Thoracic aorta endothelial cell (primary cell): Measurements from ENCODE around the gene CLDN11.

DNA sequence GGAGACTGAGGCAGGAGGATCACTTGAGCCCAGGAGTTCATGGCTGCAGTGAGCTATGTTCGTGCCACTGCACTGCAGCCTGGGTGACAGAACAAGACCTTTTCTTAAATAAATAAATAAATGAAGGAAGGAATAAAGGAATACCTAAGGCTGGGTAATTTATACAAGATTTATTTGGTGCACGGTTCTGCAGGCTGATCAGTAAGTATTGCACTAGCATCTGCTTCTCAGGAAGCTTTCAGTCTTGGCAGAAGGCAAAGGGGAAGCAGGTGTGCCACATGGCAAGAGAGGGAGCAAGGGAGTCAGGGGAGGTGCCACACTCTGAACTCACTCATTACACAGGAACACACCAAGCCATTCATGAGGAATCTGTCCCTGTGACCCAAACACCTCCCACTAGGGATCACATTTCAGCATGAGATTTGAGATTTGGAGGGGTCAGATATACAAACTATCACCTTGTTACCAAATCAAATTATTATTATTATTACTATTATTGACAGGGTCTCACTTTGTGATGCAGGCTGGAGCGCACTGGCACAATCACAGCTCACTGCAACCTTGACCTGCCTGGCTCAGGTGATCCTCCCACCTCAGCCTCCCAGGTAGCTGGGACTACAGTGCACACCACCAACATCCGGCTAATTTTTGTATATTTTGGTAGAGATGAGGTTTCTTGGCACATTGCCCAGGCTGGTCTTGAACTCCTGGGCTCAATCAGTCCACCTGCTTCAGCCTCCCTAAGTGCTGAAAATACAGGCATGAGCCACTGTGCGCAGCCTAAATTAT is 56.5 kb downstream of the PRKCI start:
- CAGE, long polyA plus RNA, result no peak

GRCh38 chr3:170355767-170356266 is 1.7 kb upstream of the SKIL start:
- CAGE, long polyA plus RNA, result no peak

DNA sequence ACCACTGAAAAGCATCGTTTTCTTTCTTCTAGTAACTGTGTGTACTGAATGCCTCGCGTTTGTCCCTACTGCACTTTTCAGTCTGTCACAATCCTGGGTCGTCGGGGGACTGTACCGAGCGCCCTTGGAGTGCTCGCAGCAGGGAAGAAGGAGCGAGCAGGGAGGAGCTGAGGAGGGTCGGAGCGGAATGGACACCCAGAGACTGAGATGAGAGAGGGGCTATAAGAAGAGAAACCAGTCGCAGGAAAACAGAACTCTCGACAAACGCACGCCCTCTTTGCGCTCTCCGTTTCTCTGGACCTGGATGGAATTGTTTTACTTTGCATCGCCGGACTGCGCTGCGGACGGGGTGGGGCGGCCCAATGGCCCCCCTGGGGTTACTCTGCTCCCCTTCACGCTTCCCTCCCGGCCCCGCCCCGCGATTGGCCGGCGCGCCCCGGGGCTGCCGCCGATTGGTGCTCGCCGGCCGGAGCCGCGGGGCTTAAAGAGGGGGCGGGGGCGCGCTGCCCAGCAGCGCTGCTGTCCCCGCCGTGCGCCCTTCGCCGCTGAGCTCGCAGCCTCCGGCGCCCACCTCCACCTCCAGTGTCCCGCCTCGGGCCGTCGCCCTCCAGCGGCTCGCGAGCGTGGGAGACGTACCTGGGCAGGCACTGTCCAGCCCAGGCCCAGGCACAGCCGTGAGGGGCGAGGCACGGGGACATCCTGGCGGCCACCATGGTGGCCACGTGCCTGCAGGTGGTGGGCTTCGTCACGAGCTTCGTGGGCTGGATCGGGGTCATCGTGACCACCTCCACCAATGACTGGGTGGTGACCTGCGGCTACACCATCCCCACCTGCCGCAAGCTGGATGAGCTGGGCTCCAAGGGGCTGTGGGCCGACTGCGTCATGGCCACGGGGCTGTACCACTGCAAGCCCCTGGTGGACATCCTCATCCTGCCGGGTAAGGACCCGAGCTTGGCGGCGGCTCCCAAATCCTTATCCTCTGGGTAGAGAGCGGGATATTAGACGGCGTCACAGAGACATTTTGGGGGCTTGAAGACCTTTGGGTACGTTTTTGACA is at the start of gene CLDN11:
Gene CLDN11, plus strand, starts transcription at position 513 of the 1,057 bp plus-strand sequence.
- CAGE, long polyA plus RNA, result no peak

DNA sequence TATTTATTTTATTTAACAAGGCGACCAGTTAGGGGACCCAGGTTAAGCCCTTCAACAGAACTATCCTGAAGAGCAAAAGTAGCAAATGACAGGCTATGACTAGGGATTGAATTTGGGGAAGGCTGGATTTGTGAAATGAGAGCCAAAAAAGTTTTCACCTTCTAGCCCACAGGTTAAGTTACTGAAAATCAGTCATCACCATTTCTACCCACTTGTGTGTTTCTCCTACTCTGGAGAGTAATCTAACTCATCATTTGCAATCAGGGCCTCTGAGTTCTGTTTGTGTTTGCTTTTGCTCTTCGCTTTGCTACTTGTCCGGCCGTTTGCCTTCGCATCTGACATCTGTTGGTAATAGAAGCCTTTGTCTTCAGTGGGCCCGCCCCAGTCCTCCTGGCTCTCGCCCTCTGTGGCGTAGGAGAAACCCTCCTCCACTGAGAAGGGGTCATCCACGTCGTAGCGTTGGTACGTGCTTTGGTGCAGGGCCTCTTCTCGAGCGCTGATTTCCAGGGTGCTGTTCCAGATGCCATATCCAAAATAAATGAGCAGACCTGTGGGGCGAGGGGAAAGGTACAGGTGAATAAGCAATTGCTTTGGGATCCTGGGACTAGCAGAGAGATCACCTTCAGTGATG is 48.3 kb downstream of the CLDN11 start:
- CAGE, long polyA plus RNA, result no peak

DNA sequence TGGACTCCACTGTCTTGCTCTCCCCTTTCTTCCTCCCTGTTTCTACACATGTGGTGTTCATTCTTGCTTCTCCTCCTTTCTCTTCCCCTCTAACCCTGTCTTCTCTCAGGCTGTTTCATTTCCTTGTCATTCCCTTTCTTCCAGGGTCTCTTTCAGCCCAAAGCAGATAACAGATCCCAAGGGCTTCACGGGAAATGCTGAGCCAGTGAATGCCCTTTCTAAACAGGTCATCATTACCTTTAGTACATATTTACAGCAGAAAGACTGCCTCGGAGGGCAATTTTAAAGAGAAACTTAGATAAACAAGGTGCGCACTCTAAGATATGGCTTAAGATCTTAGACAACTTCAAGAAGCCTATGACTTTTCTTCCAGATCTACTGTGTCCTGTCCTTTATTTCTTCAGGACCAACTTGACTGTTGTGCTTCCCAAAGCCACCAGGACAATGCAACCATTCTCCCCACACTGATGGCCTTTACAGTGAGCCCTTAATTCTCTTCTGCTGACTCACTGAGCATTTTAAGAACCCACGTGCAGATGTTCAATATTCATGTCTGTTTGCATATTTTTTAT is 103.1 kb upstream of the SLC2A2 start:
- CAGE, long polyA plus RNA, result no peak

GRCh38 chr3:171261360-171261945 is 198.8 kb downstream of the TNIK start:
- CAGE, long polyA plus RNA, result no peak

- CAGE, long polyA plus RNA, result no peak
Measured at GRCh38 chr3:171429475-171430293, 30.5 kb downstream of the TNIK start.

DNA sequence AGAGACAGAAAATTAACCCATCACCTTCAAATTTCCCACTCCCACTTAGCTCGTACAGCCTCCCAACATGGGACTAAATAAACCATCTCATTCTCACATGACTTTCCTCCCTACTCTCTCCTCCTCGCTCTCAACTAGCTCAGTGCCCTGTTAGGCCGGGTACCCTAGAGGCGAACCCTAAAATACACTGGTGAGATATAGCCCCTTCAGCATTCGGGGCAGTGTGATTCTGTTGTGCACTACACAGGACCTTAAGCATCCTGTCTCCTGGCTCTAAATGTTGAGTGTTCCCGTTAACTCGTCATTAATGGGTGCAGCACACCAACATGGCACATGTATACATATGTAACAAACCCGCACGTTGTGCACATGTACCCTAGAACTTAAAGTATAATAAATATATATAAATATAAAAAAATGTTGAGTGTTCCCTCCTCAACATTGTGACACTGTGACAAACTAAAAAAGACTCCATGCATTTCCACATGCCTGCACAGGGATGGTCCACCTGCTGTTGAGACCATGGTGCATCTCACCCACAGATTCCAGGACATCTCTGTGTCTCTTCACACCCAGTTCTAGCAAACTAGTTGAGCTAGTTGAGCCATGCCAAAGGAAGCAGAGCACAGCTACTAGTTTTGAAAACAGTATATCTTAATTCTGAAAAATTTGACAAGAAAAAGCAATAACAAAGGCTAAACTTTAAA is 85.3 kb downstream of the PLD1 start:
- CAGE, long polyA plus RNA, result no peak

DNA sequence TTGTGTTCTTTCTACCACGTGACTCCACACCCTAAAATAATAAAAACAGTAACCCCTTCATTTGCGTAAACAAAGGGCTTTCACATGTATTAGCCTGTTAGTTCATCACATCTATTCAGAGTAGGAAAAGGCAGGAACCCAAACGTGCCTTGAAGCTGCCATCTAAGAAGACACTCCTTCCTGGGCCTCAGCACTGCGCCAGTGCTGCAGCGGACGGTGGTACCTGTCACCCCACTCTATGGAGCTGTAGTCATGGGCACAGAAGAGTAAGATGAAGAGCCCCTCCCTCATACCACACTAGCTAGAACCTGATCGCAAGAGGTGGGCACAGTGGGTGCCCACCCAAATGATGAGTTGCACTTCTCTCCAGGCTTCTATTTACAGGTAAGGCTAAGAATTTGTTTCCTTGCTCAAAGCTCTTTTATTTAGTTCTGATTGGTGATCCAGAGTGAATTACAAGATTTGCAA is 34.2 kb downstream of the PLD1 start:
- CAGE, long polyA plus RNA, result no peak

DNA sequence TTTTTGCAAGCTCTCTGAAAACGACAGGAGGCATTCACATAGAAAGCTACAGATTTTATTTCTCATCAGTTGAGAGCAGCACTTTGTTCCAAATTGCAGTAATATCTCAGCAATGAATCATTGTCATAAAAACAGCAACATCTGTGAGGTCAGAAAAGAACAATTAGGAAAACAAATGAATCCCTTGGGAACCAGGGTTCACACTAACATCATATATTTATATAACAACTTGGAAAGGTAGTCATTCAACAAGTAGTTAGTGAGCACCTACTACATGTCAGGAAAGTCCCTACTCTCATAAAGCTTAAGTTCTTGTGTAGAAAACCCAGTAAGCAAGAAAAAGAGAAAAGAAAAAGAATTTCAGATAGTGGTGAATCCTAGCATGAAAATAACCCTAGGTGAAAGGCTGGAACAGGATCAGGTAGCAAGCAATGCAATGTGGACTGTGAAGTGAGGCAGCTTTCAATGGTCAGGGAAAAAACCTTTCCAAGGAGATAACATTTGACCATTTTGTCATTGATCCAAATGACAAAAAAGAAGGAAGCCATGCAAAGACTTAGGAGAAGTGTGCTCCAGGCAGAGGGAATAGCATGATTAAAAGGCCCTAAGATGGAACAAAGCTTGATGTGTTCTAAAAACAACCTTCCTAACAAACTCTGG is 8.2 kb downstream of the PLD1 start:
- CAGE, long polyA plus RNA, result no peak

- CAGE, long polyA plus RNA, result no peak
Measured at GRCh38 chr3:171883482-171883824, 40.3 kb downstream of the TMEM212 start.

DNA sequence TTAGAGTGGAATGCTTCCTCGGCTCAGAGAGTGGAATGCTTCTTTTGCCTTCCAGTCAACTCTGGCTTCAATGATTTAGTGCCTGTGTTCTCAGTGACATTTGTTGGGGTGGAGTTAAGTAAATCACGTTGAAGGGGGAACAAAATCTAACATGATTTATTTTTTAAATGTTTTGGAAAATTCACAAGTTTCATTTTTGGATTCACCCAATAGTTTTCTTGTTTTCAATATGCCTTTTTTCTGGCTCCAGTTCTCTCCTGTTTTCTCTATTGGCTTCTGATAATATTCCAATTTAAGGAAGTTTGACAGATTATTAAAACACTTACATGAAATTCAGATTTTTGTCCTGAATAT is 94.6 kb upstream of the FNDC3B start:
- CAGE, long polyA plus RNA, result no peak

GRCh38 chr3:172251124-172251701 is 197.0 kb downstream of the GHSR start:
- CAGE, long polyA plus RNA, result no peak

DNA sequence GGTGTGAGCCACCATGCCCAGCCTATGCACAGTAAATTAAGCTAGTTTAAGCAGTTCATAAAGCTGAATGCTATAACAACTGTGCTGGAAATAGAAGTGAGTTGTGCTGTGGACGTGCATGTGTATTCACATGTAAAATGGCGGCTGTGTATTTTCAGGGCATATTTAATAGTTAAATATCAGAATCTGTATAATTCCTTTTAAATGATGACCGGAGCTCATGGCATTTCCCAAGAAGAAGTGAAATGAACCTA is 180.9 kb downstream of the GHSR start:
- CAGE, long polyA plus RNA, result no peak

DNA sequence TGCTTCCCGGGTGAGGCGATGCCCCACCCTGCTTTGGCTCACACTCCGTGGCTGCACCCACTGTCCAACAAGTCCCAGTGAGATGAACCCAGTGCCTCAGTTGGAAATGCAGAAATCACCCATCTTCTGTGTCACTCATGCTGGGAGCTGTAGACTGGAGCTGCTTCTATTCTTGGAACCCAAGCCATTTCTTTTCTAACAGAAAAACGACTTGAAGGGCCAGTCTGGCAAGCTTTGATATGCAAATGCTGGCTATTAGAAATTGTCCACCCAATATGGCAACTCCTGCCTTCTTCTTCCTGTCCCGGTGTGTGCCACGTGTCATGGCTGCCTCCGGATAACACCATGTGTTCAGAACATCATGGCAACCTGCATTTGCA is 44.9 kb downstream of the NCEH1 start:
- CAGE, long polyA plus RNA, result no peak

DNA sequence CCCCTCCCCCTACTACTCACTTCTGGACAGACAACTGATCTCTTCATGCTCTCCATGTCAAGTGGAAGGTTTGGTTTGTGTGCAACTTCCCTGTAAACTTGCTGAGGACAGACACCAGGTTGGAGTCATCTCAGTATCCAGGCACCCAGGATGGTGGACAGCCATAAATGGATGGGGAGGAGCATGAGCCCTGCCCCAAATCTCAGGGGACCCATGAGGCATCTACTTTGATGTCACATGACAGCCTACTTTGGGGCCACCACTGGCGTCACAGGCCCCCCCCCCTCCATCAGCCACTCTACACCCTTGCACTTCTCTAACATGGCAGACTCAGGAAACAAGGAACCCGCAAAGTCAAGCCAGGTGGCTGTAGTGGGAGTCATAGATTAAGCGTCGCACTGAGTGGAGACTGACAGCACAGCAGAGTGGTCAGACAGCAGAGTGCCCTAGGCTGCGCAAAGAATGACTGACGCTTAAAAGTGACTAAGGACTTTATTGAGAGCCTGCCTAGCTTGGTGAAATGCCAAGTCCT is 30.4 kb downstream of the NCEH1 start:
- CAGE, long polyA plus RNA, result no peak

- CAGE, long polyA plus RNA, result no peak
Measured at GRCh38 chr3:172789294-172789713, 38.8 kb downstream of the ECT2 start.

DNA sequence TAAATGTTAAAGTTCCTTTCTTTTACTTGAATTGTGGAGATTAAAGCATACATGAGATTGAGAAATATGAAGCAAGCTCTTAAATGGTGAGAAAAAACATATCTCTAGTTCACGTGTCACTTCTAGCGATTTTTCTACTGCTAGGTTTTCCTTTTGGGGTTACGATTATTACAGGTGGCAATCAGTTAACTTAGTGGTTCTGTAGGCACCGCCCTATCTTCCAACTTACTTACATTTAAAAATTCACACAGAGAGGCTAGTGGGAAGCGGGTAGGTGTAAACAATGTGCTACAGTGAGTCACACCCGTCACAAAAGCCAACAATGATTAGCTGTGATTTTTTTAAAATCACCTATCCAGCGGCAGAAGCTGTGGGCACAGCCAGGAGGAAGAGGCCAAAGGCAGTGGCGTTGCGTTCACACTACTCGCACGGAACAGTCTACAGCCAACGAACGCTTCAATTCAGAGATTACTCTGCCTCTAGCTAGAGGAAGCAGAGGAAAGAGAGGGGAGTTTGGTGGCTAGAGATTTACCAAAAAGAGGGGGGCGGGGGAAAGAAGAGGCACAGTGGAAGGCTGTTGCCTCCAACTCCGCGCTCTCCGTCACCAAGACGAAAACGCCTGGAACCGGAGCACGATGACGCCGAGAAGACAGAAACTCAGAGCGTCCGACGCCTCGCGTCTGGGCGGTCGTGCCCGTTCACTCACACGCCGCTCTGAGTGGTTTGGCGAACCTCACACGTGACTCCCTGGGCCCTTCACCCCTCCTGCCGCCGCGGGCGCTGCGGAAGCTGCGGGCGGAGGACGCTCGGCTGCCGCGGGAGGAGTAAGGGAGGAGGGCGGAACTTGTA is 2.4 kb upstream of the NLGN1 start:
- CAGE, long polyA plus RNA, result no peak

- CAGE, long polyA plus RNA, result no peak
Measured at GRCh38 chr3:173396205-173397019, 1.1 kb upstream of the NLGN1 start.

DNA sequence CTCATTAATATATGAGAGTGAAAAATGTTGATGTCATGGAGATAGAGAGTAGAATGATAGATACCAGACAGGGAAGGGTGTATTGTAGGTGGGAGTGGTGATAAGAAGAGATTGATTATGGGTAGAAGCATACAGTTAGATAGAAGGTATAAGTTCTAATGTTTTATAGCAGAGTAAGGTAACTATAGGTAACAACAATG is 222.1 kb upstream of the NAALADL2 start:
- CAGE, long polyA plus RNA, result no peak